Fibroblast of villous mesenchyme (primary cell): Measurements from ENCODE around the genes FOXD4L5 and ENTREP1.

GRCh38 chr9:39551465-39551950, 196.0 kb downstream of the SPATA31A1 start:
- CAGE, long polyA plus RNA, result no peak

- CAGE, long polyA plus RNA, result no peak
Observed at GRCh38 chr9:40926090-40927003, 202.1 kb downstream of the FOXD4L6 start.

- CAGE, long polyA plus RNA, result no peak
Observed at GRCh38 chr9:41356517-41356960, 167.4 kb upstream of the ZNG1F start.

- CAGE, long polyA plus RNA, result no peak
Observed at GRCh38 chr9:41673224-41673466, 456.1 kb downstream of the CNTNAP3B start.

DNA sequence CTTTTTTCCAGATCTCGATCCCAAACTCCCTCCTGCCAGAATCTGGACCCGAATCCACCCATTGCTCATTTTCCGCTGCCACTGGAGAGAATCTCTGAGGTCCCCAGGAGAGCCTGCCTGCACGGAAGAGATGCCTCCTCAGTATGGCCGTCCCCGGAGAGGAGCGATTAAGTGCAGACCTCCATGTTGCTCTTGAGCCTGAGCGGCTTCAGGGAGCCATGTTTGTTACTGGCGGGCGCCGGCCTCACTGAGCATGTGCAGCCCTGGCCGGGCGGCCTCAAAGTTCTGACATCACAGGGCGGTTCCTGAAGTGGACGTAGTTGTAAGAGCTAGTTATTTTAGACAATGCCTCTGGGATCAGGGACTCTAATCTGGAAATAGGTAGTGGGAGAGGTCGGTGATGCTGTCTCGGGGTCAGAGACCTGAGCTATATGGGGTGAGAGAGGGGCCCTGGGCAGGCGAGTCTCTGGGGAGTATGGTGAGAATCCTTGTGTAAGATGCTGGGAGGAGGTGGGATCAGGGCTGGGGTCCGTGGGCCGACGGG, 542.1 kb downstream of the SPATA31A6 start:
- CAGE, long polyA plus RNA, result no peak

DNA sequence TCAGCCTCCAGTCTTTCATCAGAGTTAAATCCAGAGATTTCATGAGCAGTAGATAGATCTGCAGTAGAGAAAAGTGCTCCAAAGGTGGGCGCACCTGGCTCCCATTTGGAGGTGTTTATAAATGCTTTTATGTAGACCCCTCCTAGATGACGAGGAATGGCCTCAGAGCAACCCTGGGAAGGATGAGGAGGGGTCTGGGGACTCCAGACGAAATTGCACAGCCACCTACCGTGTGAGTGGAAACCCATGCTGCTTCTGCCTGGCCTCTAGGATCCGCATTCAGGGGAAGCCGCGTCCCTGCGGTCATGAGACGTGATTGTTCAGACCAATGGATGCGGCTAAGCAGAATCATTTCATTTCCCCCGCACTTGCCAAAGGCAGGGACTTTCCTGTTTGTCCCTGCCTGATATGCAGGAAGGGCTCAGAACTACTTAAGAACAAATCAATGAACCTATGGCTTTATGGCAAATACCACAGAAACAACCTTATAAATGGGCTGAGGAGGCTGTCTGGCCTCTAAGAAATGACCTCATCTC, 364.8 kb downstream of the SPATA31A7 start:
- CAGE, long polyA plus RNA, result no peak

DNA sequence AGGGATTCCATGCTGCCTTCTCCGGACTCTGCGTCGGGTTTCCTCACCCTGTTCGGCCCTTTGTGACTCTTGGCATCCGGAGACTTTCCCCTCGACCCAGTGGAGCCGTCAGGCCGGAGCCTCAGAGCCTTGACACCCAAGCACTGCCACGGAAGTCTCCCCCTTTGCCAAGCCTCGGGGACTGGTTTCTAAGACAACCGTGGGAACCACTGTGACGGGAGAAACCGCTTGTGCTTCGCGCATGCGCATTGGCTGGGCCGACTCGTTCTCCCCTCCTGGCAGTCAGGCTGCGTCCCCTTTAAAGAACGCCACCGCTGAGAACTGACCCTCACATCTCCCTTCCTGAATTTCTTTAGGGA, 672.7 kb downstream of the SPATA31A7 start:
- CAGE, long polyA plus RNA, result no peak

DNA sequence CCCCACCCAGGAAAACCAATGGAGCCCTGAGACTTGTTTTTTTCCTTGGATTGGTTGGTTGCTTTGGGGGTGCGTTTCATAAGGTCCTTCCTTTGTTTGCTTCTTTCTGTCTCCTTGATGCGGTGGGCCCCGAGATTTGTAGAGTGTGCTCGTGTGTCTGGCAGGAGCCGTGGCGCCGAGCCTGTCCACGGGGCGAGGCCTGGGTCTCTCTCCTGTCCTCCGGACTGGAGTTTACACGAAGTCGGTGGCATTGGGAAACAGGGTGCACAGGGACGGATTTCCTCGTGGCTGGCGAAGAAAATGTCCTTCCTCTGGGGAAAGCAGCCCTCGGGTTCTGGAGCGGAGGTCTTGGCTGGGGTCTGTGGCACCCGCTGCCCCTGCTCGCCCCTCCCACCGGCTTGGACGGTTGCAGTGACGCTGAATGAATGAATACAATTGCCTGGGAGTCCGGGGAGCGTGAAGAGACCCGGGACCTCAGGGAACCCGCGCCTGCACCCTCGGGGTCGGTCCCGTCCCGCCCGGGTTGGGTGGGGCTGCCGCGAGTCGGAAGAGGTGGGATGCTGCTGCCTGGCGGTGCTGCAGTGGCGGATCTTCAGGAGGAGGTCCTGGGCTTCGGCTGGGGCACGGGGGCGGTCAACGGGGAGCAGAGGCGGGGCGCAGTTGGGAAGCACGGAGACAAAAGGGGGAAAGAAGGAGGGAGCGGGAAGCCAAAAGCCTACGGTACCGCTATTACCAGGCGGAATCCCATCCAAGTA, 1611.9 kb downstream of the SPATA31A7 start:
- CAGE, long polyA plus RNA, result no peak

GRCh38 chr9:63399775-63400844, 1884.9 kb downstream of the FOXD4L5 start:
- CAGE, long polyA plus RNA, result no peak

DNA sequence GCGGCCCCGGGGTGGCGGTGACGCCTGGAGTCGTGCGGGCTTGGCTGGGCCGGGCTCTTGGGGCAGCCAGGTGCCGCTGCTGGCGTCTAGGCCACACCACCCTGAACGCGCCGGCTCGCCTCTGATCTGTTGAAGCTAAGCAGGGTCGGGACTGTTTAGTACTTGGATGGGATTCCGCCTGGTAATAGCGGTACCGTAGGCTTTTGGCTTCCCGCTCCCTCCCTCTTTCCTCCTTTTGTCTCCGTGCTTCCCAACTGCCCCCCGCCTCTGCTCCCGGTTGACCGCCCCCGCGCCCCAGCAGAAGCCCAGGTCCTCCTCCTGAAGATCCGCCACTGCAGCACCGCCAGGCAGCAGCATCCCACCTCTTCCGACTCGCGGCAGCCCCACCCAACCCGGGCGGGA, 1471.9 kb downstream of the FOXD4L5 start:
- CAGE, long polyA plus RNA, result no peak

GRCh38 chr9:63859484-63860089, 1425.4 kb downstream of the FOXD4L5 start:
- CAGE, long polyA plus RNA, result no peak

- CAGE, long polyA plus RNA, result no peak
Observed at GRCh38 chr9:64870292-64871087, 414.5 kb downstream of the FOXD4L5 start.

GRCh38 chr9:65285090-65285525, at the start of gene FOXD4L5:
FOXD4L5 (minus strand) TSS chr9:65285209.
- CAGE, long polyA plus RNA, result no peak

- CAGE, long polyA plus RNA, result no peak
Observed at GRCh38 chr9:68780691-68781226, 894 bp downstream of the PABIR1 start.

GRCh38 chr9:68799319-68799784, 19.5 kb downstream of the PABIR1 start:
- CAGE, long polyA plus RNA, result no peak

DNA sequence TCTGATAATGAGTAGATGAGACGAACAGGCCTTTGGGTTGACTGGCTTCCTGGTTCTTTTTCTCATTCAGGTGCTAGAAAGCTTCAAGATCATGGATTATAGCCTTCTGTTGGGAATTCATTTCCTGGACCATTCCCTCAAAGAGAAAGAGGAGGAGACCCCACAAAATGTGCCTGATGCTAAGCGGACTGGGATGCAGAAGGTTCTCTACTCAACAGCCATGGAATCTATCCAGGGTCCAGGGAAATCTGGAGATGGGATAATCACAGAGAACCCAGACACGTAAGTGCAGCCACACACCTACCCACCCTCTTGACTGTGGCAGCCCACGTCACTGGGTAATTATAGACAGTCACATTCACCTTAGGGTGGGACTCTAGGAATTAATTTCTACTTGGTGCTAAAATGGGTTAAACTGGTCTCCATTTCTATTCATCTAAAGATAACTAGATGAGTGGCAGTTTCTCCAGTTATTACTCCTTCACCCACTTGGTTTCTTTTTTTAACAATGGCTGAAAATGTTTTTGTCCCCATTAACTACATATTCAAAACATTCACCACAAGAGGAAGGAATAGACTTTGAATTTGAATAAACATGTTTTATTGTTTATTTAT, 96.3 kb downstream of the PRKACG start:
- CAGE, long polyA plus RNA, result no peak

- CAGE, long polyA plus RNA, result no peak
Observed at GRCh38 chr9:69024617-69025065, 10.7 kb upstream of the PRKACG start.

GRCh38 chr9:69105065-69105657, 68.9 kb upstream of the TJP2 start:
- CAGE, long polyA plus RNA, result no peak

DNA sequence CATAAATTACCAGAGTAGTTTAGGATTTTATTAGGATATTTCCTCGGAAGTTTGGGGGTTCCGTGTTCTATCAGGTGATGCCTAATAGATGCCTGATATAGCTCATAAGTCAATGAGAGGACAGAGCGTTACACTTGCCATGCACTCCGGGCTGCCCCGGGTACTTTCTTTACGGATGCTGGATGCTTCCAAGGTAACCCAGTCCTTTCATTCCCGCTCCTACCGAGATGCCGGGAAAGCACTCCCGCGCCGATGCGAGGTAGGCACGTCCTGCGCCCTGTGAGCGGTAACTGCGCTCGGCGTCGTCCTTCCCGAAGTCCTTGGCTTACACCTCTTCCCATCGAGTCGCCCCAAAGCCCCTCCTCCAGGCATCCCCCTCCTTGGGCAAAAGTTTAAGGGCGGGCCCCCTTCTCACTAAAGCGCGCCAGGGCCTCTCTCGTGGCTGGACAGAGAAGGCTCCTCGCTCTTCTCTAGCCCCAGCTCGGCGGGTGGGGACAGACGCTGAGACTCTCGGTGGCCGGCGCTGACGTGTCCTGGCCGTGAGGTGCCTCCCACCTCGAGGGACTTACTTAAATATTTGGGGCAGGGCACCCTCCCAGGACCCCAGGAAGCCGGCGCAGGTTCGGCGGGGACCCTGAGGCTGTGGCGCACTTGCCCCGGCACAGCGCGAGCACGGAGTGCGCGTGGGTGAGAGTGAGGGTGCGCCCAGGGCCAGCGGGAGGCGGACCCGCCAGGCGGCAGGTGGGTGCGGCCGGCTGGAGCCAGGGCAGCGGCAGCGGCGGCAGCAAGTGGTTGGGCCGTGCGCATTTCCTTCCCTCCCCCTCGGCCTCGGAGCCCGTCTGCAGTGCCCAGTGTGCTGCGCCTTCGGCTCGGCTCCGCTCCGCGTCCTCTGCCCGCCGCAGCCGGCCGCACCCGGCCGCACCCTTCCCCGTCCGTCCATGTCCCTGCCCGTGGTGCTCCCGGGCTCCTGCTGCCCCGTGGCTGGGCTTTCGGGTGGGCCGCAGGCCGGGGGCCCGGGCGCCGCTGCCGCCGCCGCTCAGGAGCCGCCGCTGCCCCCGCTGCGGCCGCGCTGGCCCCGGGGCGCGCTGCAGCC, at the start of gene ENTREP1:
Gene ENTREP1 (plus strand): TSS at position 844 of the 1,093 bp plus-strand sequence.
- CAGE, long polyA plus RNA, result no peak

DNA sequence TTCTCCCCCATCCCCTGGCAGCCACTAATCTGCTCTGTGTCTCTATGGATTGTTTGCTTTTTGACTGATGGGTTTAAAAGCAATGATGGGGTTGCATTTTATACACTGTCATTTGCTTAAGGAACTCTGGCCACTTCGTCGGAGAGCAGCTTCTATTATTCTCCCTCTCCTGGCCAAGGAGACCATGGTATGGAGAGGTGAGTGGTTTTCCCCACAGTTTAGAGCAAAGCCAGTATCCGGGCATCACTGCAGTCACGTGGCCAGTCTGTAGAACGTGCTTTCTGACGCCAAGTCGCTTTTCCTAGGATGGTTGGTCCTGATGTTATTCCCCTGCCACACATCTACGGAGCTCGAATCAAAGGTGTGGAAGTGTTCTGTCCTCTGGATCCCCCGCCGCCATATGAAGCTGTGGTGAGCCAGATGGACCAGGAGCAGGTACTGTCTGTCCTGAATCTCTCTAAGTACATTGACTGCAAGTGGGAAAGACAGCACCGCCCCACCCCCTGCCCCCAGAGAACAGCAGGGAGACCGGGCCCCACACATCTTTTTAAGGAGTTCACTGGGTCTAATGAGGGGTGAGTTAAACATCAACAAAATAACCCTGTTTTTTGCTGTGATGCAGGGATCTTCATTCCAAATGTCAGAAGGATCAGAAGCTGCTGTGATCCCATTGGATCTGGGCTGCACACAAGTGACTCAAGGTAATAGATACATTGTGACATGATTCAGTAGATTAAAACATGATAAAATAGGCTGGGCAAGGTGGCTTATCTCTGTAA, 58.5 kb downstream of the ENTREP1 start:
- CAGE, long polyA plus RNA, result no peak